ENCODE measurements around a stretch of chr13.

- PRO-cap, result no peak
- RRBS, 2 experiments, result 84 to 94% methylated on average over 6 to 7 of the region's 40 CpGs
Measured at GRCh38 chr13:99958380-99959223, 13.0 kb downstream of the ZIC5 start.

- PRO-cap, result bidirectional peak, plus-strand start at chr13:99970030, minus-strand start at chr13:99969807; bidirectional peak, plus-strand start at chr13:99970681, minus-strand start at chr13:99970487
- RRBS, 2 experiments, result 2 to 11% methylated on average over 16 to 25 of the region's 133 CpGs
Measured at GRCh38 chr13:99969595-99970732, 1.6 kb downstream of the ZIC5 start.

GRCh38 chr13:99970978-99971667, 444 bp downstream of the ZIC5 start:
- PRO-cap, result bidirectional peak, plus-strand start at chr13:99971296, minus-strand start at chr13:99971132; bidirectional peak, plus-strand start at chr13:99971518, minus-strand start at chr13:99971524
- RRBS, 2 experiments, result 1% methylated on average over 34 of the region's 65 CpGs

DNA sequence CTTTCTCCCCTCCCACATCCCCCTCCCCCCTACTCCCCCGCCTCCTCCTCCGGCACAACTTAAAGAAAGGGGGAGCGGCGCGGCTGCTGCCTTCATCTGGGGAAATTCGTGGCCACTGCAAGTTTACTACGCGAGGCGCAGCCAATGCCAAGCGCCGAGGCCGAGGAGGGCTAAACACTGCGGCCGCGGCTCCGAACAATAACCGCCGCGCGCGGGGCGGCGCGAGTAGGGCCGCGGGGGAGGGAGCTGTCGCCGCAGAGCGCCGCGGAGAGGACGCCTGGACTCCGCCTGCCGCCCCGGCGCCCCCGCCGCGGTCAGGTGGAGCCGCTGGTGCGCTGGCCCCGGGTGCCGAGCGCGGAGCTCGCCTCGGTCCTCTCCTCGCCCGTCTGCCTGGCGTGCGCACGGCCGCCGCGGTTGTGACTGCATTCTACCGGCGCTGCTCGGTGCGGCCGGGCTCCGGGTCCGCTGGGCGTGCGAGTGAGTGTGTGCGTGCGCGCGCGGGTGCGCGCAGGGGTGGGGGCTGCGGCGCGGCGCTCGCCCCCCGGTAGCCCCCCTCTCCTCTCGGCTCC, 388 bp upstream of the ZIC2 start:
- PRO-cap, result bidirectional peak, plus-strand start at position 95 of the sequence, minus-strand start at position 200 of the sequence; bidirectional peak, plus-strand start outside the sequence, minus-strand start at position 418 of the sequence
- RRBS, 2 experiments, result under 1 to 2% methylated on average over 31 of the region's 78 CpGs

DNA sequence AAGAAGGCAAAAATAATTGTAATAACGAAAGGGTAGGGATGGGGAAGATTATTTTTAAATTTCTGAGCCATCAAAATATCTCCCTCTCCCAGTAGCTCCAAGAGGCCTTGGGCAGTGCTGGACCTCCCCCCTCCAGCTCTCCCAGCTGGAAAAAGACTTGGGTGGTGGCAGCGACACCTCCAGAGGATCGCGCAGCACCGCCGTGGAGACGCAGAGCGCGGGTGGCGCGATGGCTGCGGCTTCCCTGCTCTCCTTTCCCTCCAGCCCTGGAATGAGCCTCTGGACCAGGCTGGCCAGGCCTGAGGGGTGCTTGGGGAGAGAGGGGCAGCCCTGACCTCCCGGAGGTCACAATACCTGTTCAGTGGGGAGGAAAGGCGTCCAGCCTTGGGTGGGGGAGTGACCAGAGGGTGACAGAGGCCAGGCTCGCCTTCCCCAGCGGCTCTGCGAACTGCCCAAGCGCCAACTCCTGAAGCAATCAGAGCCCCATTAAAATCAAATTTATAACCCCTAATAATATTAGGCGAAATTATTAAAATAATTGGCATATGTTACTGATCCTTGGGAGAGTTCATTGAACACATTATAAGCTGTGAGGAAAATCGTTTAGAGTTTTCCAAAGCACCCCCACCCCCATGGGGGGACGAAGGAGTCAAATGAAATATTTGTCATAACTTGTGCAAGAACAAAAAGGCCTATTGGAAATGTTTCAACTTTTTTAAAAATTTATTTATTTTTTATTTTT, 6.2 kb downstream of the ZIC2 start:
- PRO-cap, result bidirectional peak, plus-strand start at position 182 of the sequence, minus-strand start at position 273 of the sequence
- RRBS, 2 experiments, result no CpG with 5 or more reads among the region's 21 CpGs

GRCh38 chr13:99996240-99996493, 14.6 kb downstream of the ZIC2 start:
- PRO-cap, result no peak
- RRBS, 2 experiments, result no CpG with 5 or more reads among the region's 7 CpGs

DNA sequence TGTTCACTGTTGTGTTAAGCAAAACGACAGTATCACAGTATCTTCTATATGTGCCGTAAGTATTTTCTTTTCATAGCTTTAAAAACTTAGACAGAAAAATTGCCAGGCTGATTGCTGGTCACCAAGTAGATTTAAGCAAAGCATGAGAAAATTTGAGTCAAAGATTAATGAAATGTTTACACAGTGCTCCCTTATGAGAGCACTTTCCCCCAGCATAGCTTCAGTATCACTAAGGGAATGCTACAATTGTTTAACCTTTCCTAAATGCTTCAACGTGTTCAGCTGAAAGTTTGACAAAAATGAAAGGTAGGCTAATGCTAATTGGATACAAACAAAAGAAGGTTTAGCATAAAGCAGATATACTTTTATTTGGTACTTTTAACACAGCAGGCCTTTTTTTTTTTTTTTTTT, 23.3 kb downstream of the PCCA start:
- PRO-cap, result no peak
- RRBS, 2 experiments, result no CpG with 5 or more reads among the region's 3 CpGs

DNA sequence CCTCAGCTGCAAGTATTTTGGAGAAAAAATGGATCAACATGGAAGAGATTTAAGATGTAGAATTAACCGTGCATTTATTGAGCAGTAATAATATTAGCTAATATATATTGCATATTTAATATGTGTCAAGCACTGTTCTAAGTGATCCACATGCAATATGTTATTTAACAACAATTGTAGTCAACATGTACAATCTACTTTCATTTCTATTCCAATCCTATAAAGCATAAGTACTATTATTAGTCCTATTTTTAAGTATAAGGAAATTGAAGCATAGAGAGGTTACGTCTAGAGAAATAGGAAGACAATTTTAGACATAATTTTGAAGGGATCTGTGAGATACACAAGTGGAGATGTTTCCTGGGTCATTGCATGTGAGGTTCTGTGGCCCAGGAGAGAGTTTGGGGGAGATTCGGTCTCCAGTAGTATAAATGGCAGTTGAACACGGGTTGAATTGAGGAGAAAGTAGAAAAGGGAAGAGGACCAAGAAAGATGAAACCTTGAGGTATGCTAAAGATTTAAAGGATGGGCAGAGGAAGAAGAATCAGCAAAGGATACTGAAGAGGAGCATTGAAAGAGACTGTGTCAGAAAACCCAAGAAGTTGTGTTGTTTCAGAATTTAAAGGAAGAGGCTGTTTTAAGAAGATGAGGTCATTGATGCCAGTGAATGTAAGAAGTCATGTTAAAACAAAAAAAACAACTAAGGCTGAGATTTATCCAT, 198.4 kb downstream of the GGACT start:
- PRO-cap, result no peak
- RRBS, 2 experiments, result no CpG with 5 or more reads among the region's 4 CpGs

DNA sequence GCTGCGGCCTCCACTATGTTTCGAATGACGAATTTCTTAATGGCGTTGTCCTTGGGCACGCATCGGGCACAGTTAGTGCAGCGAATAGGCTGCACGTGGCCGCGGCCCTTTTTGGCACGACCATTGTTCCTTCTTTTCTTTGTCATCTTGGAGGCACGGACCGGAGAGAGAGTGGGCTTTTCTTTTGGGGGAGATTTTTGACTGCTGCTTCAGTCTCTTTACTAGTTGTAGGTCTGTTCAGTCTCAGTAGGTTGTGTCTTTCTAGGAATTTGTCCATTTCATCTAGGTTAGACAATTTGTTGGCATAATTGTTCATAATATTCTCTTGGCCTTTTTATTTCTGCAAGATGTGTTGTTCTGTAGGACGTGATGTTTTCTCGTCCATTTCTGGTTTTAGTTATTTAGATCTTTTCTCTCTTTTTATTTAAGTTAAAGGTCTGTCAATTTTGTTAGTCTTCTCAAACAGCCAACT, 48.5 kb downstream of the GGACT start:
- PRO-cap, result no peak
- RRBS, 2 experiments, result no CpG with 5 or more reads among the region's 15 CpGs

GRCh38 chr13:100673754-100674304, 766 bp downstream of the TMTC4 start:
- PRO-cap, result unidirectional peak, plus-strand start at chr13:100674079
- RRBS, 2 experiments, result 1 to 2% methylated on average over 1 of the region's 44 CpGs

DNA sequence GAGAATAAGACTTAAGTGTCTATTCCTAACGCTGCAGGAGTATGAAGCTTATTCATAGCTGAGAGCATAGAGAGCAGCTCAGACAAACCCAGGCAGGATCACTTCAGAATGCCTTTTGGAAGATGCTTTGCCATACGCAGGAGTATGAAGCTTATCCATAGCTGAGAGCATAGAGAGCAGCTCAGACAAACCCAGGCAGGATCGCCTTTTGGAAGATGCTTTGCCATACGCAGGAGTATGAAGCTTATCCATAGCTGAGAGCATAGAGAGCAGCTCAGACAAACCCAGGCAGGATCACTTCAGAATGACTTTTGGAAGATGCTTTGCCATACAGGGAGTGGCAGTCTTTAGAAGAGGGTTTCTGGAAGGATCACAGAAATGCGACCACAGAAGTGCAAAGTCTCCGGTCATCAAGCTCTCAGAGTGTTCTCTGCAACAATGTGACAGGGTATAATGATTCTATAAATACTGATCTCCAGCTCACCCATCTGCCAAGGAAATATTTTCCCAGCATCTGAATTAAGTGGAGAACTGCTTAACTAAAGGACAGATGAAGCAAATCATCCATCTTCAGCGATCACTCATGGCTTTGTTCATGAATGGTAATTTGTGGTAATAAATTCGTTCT, 94.7 kb upstream of the FGF14 start:
- PRO-cap, result no peak
- RRBS, 2 experiments, result no CpG with 5 or more reads among the region's 8 CpGs

GRCh38 chr13:102328964-102329798, 267.6 kb upstream of the TPP2 start:
- PRO-cap, result no peak
- RRBS, 2 experiments, result no CpG with 5 or more reads among the region's 2 CpGs

DNA sequence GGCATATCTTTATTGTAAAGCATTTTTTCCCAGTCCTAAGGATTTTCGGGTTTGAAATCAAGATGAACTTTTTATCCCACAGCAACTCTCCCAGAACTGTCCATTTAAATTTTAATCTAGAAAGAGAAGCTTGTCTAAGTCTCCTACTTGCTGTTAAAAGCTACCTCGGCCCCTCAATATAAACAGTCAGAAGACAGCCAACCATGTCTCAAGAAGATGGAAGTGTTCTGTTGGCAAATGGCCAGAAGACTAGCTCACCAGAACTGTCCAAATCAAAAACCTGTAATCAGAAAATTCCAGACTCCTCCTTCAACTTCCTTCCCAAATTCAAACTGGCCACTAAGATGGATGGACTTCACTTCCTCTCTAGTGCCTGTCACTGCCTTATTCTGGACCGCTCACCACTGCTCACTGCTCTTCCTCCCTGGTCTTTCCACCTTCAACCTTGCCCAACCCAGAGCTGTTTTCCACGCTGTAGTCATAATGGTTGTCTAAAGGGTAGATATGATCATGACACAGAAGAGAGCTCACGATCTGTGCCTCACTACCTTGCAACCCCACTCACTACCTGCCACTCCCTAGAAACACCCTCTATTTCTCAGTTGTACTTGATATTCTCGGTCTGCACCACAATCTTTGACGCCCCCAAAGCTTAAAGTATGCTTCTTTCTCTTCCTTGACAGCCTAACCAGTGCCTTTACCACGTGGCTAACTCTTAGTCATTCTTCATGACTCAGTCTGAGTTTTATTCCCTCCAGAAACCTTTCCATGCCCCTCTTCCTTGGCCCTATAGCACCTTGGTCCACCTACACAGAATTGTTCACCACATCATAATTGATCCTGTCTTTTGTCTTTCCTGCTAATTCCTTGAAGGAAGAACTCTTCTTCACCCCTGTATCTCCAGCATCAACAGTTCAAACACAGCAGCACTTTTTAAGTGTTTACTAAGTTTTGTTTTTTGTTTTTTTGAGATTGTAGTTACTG, 204.1 kb upstream of the TPP2 start:
- PRO-cap, result no peak
- RRBS, 2 experiments, result no CpG with 5 or more reads among the region's 8 CpGs

GRCh38 chr13:102399620-102400515, 196.9 kb upstream of the TPP2 start:
- PRO-cap, result no peak
- RRBS, 2 experiments, result 2% methylated on average over 15 of the region's 50 CpGs

GRCh38 chr13:102595862-102596660, 725 bp upstream of the TPP2 start:
- PRO-cap, result bidirectional peak, plus-strand start at chr13:102596288, minus-strand start at chr13:102596244; bidirectional peak, plus-strand start at chr13:102596507, minus-strand start at chr13:102596493
- RRBS, 2 experiments, result 1 to 2% methylated on average over 8 of the region's 23 CpGs

- PRO-cap, result no peak
- RRBS, 2 experiments, result no CpG with 5 or more reads among the region's 3 CpGs
Measured at GRCh38 chr13:102681999-102682525, 12.8 kb downstream of the METTL21C start.

GRCh38 chr13:103731076-103731350, 664.8 kb upstream of the SLC10A2 start:
- PRO-cap, result no peak
- RRBS, 2 experiments, result no CpG with 5 or more reads among the region's 2 CpGs

DNA sequence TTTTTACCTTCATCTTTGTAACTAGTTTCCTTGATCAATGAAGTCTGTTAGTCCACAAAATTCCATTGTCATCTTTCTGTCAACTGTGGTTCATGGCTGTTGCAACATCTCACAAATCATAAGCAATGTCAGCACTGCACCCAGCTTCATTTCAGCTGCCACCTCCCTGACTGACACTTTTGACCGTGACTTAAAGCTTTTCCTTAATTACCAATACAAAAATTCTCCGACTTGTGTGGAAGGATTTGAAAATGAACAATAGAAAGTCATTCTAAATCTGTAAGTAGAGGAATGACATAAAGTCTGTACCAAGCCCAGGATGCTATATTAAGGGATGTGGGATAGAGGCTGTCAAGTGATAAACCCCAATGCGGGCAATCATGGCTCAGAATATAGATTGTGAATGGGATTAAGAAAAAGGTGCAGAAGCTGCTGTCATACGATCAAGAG, 756.0 kb upstream of the SLC10A2 start:
- PRO-cap, result no peak
- RRBS, 2 experiments, result no CpG with 5 or more reads among the region's 4 CpGs

DNA sequence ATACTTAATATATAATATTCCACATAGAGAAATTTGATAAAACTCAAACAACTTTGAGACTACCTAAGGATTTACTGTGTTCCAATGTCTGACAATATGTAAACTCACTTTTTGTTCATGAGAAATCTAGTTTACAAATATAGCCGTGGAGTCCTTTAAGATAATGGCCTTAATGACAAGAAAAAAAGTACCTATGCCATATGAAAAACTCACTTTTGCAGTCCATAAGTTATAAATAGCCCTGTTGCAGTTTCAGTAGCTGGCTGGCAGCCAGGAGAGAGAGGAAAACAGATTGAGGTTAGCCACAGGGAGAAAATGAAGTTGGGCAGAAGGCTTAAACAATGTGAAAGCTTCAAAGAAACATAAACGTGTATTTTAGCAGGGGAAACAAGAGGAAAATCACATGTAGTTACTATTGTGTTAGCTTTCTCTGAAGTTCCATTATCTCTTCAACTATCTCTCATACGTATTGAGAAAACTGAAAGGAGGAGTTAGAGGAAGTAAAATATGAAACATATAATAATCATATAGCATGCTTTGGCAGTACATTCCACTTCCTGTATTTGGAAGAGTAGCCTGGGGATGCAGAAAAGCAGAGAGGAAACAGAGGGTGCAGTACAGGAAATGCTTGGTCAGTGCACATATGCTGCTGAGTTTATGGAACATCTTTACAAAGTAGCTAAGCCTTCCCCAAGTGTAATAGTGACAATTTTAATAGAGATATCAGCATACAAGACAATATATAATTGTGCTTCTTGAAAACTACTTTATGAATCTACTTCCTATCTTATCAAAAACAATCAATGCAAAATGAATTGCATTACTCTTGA, 481.5 kb upstream of the DAOA start:
- PRO-cap, result no peak
- RRBS, 2 experiments, result no CpG with 5 or more reads among the region's 3 CpGs

- PRO-cap, result no peak
- RRBS, 2 experiments, result no CpG with 5 or more reads among the region's 14 CpGs
Measured at GRCh38 chr13:105224642-105225189, 241.1 kb upstream of the DAOA start.